ENCODE data around the genes CCDC9 and KPTN.

DNA sequence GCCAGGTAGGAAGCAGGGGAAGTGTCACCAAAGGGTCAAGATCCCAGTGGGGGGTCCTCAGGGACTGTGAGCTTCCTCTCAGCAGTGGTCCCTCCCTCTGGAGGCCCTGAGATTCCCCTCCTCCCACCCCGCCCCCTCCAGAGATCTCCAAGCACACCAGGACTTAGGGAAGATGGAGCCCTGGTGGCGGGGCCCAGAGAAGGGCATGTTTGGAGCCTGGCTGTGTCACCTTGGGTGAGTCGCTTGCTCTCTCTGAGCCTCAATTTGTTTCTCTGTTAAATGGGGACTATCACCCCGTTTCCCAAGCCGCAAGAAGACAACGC is 846 bp downstream of the DACT3 start:
- PRO-cap, 2 experiments, result no peak in any of the 2 experiments
- RAMPAGE, long total RNA, 5 experiments, result no peak in any of the 5 experiments

GRCh38 chr19:46672864-46673822 is 12.2 kb upstream of the DACT3 start:
- PRO-cap, 2 experiments, result no peak in any of the 2 experiments
- RAMPAGE, long total RNA, 5 experiments, result no peak in any of the 5 experiments

- PRO-cap, 2 experiments, result no peak in any of the 2 experiments
- RAMPAGE, long total RNA, 5 experiments, result no peak in any of the 5 experiments
These were observed 17.3 kb upstream of the DACT3 start for GRCh38 chr19:46678223-46678736.

GRCh38 chr19:46706109-46706596 is 10.8 kb downstream of the PRKD2 start:
- PRO-cap, 2 experiments, result no peak in any of the 2 experiments
- RAMPAGE, long total RNA, 5 experiments, result no peak in any of the 5 experiments

- PRO-cap, 2 experiments, result no peak in any of the 2 experiments
- RAMPAGE, long total RNA, 5 experiments, result no peak in any of the 5 experiments
These were observed 3.8 kb downstream of the SLC1A5 start for GRCh38 chr19:46784205-46785298.

DNA sequence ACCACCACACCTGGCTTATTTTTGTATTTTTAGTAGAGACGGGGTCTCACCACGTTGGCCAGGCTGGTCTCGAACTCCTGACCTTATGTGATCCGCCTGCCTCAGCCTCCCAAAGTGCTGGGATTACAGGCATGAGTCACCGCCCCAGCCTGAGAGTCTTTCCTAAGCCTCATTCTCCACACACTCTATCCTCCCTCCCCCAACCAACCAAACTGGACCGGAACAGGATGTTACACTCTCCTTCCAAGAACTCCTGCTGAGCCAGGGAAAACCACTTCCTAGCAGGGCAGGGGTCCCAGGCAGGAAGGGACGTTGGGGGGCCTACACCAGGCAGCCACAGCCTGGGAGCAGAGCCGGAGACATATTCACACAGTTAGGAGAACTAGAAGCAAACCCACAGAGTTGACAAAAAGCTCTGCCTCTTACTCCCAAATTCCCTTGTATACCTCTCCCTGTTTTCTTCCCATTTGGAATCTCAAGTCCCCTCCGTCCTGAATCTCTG is 1.4 kb downstream of the AP2S1 start:
- PRO-cap, 2 experiments, result no peak in any of the 2 experiments
- RAMPAGE, long total RNA, 5 experiments, result no peak in any of the 5 experiments

- PRO-cap, 2 experiments, result no peak in any of the 2 experiments
- RAMPAGE, long total RNA, 5 experiments, result no peak in any of the 5 experiments
These were observed 14.7 kb downstream of the ARHGAP35 start for GRCh38 chr19:46875321-46876146.

GRCh38 chr19:47001630-47002139 is 18.0 kb upstream of the NPAS1 start:
- PRO-cap, 2 experiments, result no peak in any of the 2 experiments
- RAMPAGE, long total RNA, 5 experiments, result no peak in any of the 5 experiments

DNA sequence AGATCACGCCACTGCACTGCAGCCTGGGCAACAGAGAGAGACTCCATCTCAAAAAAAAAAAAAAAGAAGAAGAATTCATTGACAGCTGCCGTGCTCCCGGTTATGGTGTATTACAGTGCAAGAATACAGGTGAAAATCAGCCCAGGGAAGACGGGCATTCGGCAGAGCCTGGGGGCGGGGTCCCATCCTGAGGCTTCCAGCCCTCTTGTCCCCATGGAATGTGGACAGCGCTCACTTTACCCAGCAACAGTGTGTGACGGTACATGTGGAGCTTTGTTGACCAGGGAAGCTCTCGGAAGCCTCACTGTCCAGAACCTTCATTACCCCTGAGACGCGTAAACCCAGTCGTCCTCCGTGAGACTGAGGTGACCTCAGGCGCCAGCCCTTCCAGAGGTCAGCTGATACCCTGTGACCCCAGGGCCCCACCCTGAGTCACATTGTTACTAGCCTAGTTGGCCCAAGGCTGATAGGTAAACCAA is 10.1 kb upstream of the TMEM160 start:
- PRO-cap, 2 experiments, result no peak in any of the 2 experiments
- RAMPAGE, long total RNA, 5 experiments, result no peak in any of the 5 experiments

GRCh38 chr19:47110416-47110882 is 3.1 kb downstream of the ZC3H4 start:
- PRO-cap, 2 experiments, result peak in 1 of 2 experiments; most common plus-strand start chr19:47110740 (in 1)
- RAMPAGE, long total RNA, 5 experiments, result no peak in any of the 5 experiments

GRCh38 chr19:47255915-47256625 is at the start of gene CCDC9:
CCDC9 (plus strand) TSS chr19:47256525.
- PRO-cap, 2 experiments, result peak in 2 of 2 experiments; most common plus-strand start chr19:47256525 (in 2); most common minus-strand start chr19:47256472 (in 2)
- RAMPAGE, long total RNA, 5 experiments, result start-site peak on the plus strand in 3 of 5 experiments, at chr19:47256521-47256564 at its widest, 90 to 1,251 reads per replicate

GRCh38 chr19:47313925-47314452 is 4.3 kb downstream of the C5AR1 start:
- PRO-cap, 2 experiments, result no peak in any of the 2 experiments
- RAMPAGE, long total RNA, 5 experiments, result no peak in any of the 5 experiments

- PRO-cap, 2 experiments, result no peak in any of the 2 experiments
- RAMPAGE, long total RNA, 5 experiments, result no peak in any of the 5 experiments
These were observed 10.4 kb downstream of the C5AR1 start for GRCh38 chr19:47319668-47320780.

DNA sequence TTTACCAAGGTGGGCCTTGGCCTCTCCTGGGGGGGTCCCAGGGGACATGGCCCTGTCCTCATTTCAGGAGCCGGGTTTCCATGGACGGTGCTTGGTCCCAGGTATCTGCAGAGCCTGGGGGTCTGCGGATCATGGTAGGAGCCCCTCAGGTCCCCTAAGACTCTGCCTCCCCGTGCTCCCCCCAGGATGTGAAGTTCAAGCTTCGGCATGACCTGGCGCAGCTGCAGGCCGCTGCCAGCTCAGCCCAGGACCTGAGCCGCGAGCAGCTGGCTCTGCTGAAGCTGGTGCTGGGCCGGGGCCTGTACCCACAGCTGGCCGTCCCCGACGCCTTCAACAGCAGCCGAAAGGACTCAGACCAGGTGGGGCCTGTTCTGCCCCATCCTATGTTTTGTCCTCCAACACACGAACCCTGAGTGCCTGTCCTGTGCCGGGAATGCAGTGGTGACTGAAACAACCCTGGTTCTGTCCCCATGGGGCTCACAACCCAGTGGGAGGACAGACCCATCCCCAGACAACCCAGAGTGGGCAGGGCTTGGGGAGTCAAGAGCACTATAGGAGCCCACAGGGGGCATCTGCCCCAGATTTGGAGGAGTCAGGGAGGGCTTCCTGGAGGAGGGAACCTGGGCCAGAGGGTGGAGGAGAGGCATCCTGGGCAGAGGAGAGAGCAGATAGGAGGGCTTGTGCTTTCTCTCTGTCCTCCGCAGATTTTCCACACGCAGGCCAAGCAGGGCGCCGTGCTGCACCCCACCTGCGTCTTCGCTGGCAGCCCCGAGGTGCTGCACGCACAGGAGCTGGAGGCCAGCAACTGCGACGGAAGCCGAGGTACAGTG is 26.8 kb downstream of the DHX34 start:
- PRO-cap, 2 experiments, result no peak in any of the 2 experiments
- RAMPAGE, long total RNA, 5 experiments, result no peak in any of the 5 experiments

GRCh38 chr19:47382422-47382695 is 33.2 kb downstream of the DHX34 start:
- PRO-cap, 2 experiments, result no peak in any of the 2 experiments
- RAMPAGE, long total RNA, 5 experiments, result no peak in any of the 5 experiments

DNA sequence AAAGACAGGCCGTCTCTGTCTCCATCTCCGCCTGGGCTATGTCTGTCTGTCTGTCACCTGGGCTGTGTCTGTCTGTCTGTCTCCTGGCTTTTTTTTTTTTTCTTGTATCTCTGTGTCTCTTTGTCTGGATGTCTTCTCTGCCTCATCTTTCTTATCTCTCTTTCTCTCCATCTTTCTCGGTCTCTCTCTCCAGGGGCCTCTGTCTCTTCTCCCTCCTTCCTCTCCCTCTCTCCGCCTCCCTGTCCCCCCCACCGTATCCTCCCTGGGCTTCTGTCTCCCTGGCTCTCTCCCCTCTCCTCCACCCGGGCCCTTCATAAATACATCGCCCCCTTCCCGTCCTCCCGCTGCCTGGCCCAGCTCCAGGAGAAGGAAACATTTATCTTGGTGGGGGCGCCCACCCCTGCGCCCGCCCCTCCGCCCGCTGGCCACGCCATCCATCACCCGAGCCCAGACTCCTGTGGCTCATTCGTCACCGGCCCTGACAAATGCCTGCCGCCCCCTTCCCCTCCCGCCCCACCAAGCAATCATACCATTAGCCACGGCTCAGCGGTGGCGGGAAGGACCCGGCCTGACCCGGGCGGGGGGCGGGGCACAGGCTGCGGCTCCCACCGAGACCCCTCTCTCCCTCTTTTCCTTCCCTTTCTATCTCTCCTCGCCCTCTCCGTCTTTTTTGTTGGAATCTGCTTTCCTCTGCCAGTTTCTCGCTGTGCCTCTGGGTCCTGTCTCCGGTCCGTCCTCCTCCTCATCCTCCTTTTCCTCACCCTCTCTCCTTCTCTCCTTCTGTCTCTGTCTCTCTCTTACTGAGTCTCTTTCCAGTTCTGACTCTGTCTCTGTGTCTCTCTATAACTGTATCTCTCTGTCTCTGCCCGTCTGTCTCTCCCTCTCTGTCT is 2.6 kb upstream of the MEIS3 start:
- PRO-cap, 2 experiments, result peak in 1 of 2 experiments; most common plus-strand start position 718 of the sequence (in 1)
- RAMPAGE, long total RNA, 5 experiments, result no peak in any of the 5 experiments

- PRO-cap, 2 experiments, result no peak in any of the 2 experiments
- RAMPAGE, long total RNA, 5 experiments, result no peak in any of the 5 experiments
These were observed 15.8 kb upstream of the MEIS3 start for GRCh38 chr19:47435107-47435474.

DNA sequence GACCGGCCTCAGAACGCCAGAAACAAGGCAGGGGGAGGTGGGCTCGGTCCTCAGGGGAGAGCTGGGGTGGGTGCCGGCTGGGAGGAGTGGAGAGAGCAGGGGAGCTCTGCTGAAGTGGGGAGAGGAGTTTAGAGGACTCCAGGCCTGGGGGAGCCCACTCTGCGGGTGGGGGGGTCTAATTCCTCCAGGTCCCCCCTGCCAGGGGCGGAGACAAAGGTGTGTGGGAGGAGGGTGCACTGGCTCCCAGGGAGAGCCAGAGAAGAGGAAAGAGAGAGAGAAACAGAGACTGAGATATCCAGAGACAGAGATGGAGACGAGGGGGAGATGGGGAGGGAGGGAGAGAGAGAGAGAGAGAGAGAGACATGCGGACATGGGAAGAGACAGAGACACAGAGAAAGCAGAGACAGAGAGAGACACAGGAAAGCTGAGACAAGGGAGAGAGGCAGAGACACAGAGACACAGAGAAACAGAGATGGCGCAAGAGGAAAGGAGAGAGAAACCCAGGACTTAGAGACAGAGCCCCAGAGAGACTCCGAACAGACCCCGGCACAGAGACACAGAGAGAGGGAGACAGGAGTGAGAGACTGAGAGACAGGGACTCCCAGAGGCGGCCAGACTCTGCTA is 783 bp downstream of the SLC8A2 start:
- PRO-cap, 2 experiments, result no peak in any of the 2 experiments
- RAMPAGE, long total RNA, 5 experiments, result no peak in any of the 5 experiments

GRCh38 chr19:47479801-47480113 is 4.3 kb downstream of the KPTN start:
- PRO-cap, 2 experiments, result no peak in any of the 2 experiments
- RAMPAGE, long total RNA, 5 experiments, result no peak in any of the 5 experiments

DNA sequence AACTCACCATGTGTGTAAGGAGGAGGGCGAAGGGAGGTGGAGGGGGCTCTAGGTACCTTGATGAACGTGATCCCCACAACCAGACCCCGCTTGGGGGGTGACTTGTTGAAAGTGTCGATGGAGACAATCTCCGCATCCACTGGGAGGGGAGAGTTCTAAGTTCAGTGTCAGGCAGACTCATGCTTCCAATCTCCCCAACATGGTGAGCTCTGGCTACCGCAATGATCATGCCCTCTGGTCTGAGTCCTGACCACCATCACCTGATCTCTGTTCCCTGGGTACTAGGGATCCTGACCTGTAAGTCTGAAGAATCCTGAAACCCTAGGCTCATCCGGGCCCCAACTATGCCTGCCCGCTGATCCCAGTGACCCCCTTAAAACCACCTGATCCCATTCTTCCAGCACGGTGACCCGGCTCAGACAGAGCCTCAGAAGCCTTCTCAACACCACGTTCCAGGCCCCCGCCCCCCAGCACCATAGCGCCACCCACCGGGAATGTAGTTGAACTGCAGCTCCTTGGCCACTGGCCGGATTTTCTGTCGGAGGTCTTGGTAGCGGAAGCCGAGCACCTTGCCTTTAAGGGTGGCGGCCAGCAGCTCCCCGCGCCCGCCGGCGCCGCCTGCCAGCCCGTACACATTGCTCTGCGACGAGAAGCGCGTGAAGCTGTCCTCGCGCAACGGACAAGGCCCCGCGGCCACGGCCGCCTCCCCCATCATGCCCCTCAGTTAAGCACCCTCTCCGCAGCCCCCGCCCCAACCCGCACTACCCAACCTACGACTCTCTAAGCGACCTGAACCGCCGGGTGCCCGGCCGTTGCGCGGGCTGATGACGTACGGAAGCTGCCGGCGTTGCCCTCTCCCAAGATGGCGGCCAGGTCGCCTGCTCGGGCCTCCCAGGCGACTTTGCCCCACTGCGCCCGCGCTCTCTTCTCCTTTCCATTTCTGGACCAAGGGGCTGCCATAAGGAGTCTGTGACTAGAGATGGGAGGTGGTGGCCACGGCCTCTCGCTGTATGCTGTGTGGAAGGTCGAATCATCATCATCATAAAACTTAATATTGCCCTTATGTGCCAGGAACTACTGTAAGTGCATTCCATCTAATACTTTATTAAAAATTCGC is at the start of gene KPTN:
Gene KPTN (minus strand): TSS at position 774 of the 1,117 bp plus-strand sequence.
- PRO-cap, 2 experiments, result peak in 2 of 2 experiments; most common plus-strand start position 937 of the sequence (in 2); most common minus-strand start position 697 of the sequence (in 1)
- RAMPAGE, long total RNA, 5 experiments, result start-site peak on the plus strand in 3 of 5 experiments, centred at positions 845 to 942 of the sequence, 16 to 64 reads per replicate; start-site peak on the minus strand in 3 of 5 experiments, centred at positions 728 to 815 of the sequence, 8 to 24 reads per replicate

All from thyroid gland (tissue), 7 donors.